Melanocyte of skin (primary cell): ENCODE results near the gene DHX37.

- CAGE, long polyA plus RNA, 2 experiments: no peak in any of the 2 experiments
These were observed 91.8 kb downstream of the RFLNA start for GRCh38 chr12:124386525-124387275.

DNA sequence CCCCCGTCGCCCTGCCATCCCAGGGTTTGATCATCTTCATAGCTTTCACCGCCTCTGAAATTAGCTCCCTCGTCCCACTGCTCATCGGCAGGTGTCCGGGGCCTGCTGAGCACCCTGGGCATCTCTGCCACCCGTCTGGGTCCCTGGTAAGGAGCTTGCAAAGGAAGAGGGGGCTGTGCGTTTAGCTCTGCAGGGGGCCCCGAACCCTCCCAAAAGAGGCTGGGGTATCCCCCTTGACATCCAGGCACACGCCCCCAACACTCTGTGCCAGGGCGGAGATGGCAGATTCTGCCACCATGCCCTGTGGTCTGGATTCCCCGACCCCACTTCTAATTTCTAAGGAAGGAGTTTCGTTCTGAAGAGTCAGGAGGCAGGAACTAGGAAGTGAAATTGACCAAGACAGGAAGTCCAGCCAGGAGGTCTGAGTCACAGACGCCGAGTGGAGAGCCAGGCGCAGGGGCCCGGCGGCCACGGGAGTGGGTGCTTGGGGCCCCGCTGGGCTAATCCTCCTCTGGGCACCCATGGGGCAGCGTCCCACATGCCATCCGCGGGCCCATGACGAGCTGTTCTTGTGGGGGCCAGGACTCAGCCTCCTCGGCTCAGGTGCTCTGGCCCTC, 95.7 kb downstream of the RFLNA start:
- CAGE, long polyA plus RNA, 2 experiments: no peak in any of the 2 experiments

GRCh38 chr12:124432912-124433629, 134.3 kb downstream of the NCOR2 start:
- CAGE, long polyA plus RNA, 2 experiments: no peak in any of the 2 experiments

- CAGE, long polyA plus RNA, 2 experiments: no peak in any of the 2 experiments
These were observed 104.0 kb downstream of the NCOR2 start for GRCh38 chr12:124463129-124464062.

DNA sequence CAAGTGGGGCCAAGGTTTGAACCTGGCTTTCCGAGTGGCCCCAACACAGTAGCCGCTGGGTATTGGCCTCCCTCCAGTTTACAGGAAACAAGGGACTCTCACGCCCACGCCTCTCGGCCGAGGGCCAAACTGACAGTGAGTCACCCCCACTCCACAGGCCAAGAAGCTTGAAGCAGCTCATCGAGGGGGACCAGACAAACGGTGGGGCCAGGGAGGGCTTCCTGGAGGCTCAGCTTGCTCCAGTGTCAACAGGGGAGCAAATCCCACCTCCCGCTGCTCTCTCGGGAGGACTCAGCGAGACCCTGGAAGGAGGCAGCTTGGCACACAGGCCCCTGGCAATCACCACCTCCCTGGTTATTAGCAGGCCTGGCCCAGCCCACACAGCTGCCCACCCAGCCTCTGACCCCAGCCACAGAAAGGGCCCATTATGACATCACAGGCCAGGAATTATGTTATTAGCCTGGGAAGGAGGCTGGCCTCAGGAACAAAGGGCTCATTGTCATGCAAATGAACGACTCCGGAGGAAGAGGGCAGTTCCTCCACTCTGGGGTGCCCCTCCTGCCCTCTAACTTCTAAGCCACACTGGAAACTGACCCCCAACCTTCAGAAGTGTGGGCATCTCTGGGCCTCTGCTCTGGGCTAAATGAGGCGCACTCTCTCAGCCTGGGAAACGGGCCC, 54.5 kb downstream of the NCOR2 start:
- CAGE, long polyA plus RNA, 2 experiments: no peak in any of the 2 experiments

GRCh38 chr12:124557964-124558163, 9.5 kb downstream of the NCOR2 start:
- CAGE, long polyA plus RNA, 2 experiments: no peak in any of the 2 experiments

- CAGE, long polyA plus RNA, 2 experiments: no peak in any of the 2 experiments
These were observed 14.7 kb upstream of the NCOR2 start for GRCh38 chr12:124582132-124582544.

GRCh38 chr12:124586562-124586936, 19.1 kb upstream of the NCOR2 start:
- CAGE, long polyA plus RNA, 2 experiments: no peak in any of the 2 experiments

DNA sequence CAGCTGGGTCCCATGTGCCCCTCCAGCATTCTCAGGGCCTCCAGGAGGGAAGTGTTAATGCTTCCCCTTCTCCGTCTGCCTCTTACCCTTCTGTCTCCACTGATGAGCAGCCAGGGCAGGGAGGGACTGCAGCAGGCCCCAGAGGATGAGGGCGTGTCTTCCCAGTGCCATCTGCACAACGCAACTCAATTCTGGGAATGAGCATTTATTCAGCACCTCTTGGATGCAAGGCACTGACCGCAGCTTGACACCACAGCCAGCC, 35.9 kb upstream of the NCOR2 start:
- CAGE, long polyA plus RNA, 2 experiments: no peak in any of the 2 experiments

- CAGE, long polyA plus RNA, 2 experiments: no peak in any of the 2 experiments
These were observed 143.9 kb downstream of the SCARB1 start for GRCh38 chr12:124719802-124720188.

GRCh38 chr12:124774653-124775146, 89.0 kb downstream of the SCARB1 start:
- CAGE, long polyA plus RNA, 2 experiments: no peak in any of the 2 experiments

DNA sequence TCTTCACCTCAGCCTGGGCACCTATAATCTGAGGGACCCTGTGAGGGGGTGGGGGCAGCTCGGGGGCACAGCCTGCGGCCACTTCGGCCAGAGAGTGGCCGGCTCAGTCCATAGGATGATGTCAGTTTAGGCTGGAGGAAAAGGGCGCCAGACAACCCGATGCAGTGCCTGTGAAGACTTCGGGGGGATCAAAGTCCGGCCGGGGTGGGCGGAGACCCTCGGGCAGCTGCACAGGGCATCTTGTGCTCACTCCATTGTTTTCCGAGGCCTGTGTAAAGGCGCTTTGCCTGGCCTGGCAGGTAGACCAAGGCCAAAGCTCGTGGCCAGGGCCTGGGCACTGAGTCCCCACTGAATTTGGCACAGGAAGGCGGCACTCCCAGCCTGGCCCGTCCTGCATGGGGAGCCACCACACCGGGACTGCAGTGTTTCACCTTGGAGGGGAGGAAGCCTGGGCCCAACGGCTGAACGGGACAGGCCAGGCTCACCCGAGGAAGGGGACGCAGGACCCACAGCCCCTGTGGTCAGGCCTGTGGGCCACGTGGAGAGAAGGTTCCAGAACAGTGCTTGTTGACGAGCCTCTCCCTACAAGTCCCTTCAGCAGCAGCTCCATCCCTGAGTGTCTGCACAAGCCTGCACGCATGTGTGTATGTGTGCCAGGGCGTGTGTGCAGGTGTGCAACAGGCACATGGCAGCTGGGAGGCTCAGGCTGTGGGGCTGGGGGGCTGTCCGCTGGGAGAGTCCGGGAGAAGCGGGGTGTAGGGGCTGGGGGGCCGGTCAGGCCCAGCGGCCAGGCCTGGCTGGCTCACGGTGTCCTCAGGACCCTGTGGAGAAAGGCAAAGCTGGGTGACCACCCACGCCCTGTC, 85.7 kb downstream of the SCARB1 start:
- CAGE, long polyA plus RNA, 2 experiments: no peak in any of the 2 experiments

DNA sequence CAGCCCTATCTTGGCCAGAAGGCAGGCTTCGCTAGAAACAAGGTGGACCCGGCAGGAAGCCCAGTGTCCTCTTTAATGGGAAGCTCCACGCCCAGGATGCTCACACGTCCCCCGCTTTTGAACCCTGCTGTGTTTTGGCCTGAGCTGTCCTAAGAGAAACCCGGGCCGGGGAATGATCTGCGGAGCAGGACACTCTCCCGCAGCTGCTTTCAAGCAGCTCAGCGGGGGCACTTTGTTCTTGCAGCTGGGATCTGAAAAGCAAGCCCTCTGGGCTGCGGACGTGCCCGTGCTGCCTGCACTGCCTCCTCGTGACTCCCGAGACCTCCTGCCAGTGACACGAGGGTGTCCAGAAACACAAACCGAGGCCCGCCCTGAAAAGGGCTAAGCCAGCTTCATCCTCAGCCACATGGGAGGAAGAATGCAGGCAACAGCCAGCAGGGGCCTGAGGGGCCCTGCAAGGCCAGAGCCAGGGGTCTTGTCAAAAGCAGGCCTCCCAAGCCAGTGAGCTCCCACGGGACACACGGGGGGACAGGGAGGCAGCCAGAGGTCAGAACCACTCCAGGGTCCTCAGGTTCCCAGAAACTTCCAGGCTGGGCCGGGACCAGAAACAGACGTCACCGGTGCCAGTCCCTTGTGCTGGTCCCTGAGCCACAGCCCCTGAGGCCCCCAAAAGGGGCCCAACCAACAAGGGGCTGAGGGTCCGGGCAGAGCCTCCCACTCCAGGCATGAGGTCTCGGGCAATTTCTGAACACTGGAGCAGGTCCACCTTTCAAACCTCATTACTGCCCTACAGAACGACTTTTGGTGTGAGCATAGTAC, 29.7 kb downstream of the SCARB1 start:
- CAGE, long polyA plus RNA, 2 experiments: no peak in any of the 2 experiments

GRCh38 chr12:124917120-124918222, 3.0 kb upstream of the UBC start:
- CAGE, long polyA plus RNA, 2 experiments: no peak in any of the 2 experiments

GRCh38 chr12:124918223-124918804, 3.9 kb upstream of the UBC start:
- CAGE, long polyA plus RNA, 2 experiments: no peak in any of the 2 experiments

- CAGE, long polyA plus RNA, 2 experiments: no peak in any of the 2 experiments
These were observed at the start of gene DHX37 for GRCh38 chr12:124988802-124989352. TSS of gene DHX37 (minus strand) at chr12:124989131.

DNA sequence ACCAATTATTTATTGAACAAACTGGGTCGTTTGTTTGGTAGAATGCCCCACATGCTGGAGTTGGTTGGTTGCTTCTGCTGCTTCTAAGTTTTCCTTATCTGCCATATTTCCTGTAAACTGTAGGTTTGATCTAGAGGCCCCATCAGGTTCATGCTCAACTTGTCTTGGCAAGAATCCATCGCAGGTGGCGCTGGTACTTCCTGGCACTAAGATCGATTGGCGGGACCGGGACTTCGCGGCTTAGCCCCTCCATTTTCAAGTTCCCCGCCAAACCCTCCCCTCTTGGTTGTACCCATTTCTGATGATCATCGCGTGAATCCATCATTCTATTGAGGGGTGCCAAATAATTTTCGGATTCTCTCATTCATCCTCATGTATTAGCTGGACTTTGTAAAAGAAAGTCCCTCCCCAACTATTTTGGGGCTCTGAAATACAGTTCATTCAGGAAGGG, 596 bp upstream of the BRI3BP start:
- CAGE, long polyA plus RNA, 2 experiments: no peak in any of the 2 experiments

GRCh38 chr12:125076296-125076891, 11.2 kb downstream of the AACS start:
- CAGE, long polyA plus RNA, 2 experiments: no peak in any of the 2 experiments

GRCh38 chr12:125652389-125652625, 466.1 kb downstream of the TMEM132B start:
- CAGE, long polyA plus RNA, 2 experiments: no peak in any of the 2 experiments

GRCh38 chr12:125996293-125996930, 810.2 kb downstream of the TMEM132B start:
- CAGE, long polyA plus RNA, 2 experiments: no peak in any of the 2 experiments